Aortic smooth muscle cell (primary cell): ENCODE measurements around a stretch of chr9.

DNA sequence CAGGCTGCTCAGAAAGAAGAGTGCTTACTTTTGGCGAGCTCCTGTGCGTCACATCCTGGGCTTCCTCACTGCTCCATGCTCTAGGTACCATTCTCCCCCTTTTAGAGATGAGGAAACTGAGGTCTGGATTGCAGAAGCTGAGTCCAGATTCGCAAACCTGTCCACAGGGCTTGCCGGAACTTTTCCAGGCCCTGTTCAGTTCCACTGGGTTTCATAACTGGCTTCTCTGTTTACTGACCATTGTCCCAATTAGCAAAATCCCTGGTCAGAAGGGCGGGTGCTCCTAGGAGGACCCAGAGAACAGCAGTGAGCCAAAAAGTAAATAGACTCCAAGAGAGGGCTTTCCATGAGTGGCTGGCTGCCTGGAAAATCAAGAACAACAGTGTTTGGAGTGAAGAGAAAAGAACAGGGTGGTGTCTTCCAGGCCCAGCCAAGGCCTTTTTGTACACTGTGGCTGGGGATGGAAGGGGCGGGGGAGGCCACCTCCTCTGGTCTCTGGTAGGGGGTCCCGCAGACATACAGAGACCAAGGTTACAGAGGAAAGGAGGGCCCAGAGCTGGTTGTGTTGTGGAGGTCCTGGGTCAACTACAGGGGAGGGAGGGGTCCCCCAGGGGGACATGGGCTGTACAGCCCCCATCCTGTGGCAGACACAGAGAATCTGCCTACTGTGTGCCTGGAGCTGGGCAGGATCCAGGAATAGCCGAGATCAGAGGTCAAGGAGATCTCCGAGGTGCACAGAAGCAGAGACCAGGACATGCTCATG is 27.3 kb downstream of the GSN start:
- RRBS, result no CpG with 5 or more reads among the region's 9 CpGs

DNA sequence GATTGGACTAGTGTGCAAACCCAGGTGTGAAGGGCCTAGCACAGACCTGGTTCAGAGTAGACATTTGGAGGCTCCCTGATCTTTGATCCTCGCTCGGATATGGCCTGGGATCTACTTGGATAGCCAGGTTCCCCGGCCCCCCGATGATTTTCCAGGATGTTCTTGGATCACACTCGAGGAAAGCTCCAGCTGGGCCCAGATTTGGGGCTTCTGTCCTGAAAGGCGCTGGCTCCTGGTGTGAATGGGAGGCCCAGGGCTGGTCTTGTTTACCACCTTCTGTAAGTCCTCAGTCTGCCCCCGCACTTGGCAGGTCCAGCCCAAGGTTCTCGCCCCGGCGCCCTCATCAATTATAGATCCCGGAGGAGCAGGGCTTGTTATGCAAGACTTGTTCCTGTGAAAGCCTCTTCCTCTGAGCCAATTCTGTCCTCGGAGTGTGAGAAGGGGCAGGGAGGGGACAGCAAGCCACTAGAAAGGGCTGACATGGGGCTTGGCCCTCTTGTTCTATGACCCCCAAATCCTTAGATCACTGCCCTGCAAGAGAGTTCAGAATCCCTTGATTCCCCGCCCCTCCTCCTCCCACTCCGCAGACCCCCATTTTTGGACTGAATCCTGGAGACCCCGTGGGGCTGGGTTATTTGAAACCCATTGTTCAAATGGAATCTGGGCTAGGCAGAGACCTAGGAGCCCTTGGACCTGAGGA is 37.7 kb downstream of the GSN start:
- RRBS, result no CpG with 5 or more reads among the region's 15 CpGs

- RRBS, result no CpG with 5 or more reads among the region's 9 CpGs
Observed at GRCh38 chr9:121308950-121309520, 41.1 kb downstream of the GSN start.

- RRBS, result no CpG with 5 or more reads among the region's 14 CpGs
Observed at GRCh38 chr9:121310588-121311251, 42.8 kb downstream of the GSN start.

DNA sequence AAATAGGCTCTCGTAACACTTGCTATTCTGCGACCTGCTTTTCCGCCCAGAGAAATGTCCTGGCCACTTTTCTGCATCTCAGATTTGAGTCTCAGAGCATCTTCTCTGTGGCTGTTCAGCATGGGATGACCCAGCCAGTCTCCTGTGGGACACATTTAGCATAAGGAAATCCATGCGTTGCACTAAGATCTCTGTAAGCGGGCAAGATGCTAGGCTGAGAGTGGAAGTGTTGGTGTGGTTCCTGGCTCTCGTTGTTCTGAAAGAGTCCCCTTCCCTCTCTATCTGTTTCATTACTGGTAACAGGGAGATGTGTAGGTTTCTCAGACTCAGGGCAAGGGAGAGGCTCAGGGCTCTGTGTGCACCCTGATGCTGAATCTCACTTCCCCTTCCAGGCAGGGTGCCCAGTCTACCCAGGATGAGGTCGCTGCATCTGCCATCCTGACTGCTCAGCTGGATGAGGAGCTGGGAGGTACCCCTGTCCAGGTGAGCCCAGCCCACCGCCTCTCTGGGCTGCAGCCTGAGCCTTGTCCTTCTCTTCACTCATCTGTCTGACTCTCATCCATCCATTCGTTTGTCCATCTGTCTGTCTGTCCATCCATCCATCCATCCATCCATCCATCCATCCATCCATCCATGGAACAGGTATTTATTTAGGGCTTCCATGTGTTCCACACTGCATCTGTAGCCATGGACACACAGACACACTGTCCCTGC is 45.7 kb downstream of the STOM start:
- RRBS, result no CpG with 5 or more reads among the region's 9 CpGs

- RRBS, result no CpG with 5 or more reads among the region's 1 CpG
Observed at GRCh38 chr9:121364976-121365491, 5.0 kb downstream of the STOM start.

GRCh38 chr9:121530503-121530966 is 30.9 kb upstream of the GGTA1 start:
- RRBS, result no CpG with 5 or more reads among the region's 9 CpGs

- RRBS, result 3% methylated on average over 44 of the region's 75 CpGs
Observed at GRCh38 chr9:121599237-121599917, 52.1 kb upstream of the DAB2IP start.

GRCh38 chr9:121662559-121663350 is 11.3 kb downstream of the DAB2IP start:
- RRBS, result no CpG with 5 or more reads among the region's 10 CpGs

- RRBS, result no CpG with 5 or more reads among the region's 9 CpGs
Observed at GRCh38 chr9:121692514-121693126, 41.2 kb downstream of the DAB2IP start.

DNA sequence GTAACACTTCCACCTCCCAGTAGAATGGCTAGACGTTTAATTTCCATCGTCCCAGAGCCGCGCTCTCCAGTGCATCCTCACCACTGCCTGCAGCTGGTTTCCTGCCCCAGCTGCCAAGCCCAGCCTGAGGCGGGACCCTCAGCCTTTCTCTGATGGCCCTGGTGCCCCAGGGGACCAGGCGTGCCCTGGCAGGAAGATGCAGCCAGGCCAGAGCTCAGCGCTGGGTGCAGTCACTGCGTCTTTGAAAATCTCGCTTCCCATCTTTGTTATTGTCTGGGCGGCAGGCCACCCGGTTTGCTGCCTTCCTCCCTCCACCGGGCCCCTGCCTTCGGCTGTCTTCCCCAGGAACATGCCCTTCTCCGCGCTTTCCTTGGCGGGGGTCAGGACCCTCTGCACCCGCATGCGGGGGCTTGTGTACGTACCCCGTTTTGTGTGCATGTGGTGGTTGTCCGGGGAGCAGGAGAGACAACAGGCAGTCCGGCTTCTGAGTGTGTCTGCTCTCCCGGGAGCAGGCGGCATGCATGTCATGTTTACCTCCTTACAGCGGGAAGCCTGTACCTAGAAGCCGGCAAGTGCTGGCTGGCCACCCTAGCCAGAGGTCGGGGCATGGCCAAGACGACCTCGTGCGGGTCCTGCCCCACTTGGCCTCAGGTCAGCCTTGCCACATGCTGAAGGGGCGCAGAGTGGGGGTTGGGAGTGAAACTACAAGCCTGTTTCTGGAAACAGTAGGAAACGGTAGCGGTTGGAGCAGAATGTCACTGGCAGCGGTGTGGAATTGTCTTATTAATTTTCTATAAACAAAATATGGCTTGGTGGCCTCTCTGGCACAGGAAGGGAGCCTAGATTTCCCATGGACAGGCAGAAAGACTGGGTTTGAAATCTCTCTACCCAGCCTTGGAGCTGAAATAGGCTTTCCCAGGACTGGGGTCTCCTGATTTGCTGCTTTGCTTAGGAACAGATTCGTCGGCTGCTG is 49.6 kb downstream of the DAB2IP start:
- RRBS, result 79% methylated on average over 4 of the region's 36 CpGs

- RRBS, result no CpG with 5 or more reads among the region's 13 CpGs
Observed at GRCh38 chr9:121701934-121702321, 50.5 kb downstream of the DAB2IP start.

GRCh38 chr9:121733327-121734008 is 82.0 kb downstream of the DAB2IP start:
- RRBS, result no CpG with 5 or more reads among the region's 10 CpGs

GRCh38 chr9:121821926-121822671 is 170.7 kb downstream of the DAB2IP start:
- RRBS, result no CpG with 5 or more reads among the region's 22 CpGs

GRCh38 chr9:122126112-122126804 is 33.1 kb upstream of the TTLL11 start:
- RRBS, result 9% methylated on average over 8 of the region's 37 CpGs

DNA sequence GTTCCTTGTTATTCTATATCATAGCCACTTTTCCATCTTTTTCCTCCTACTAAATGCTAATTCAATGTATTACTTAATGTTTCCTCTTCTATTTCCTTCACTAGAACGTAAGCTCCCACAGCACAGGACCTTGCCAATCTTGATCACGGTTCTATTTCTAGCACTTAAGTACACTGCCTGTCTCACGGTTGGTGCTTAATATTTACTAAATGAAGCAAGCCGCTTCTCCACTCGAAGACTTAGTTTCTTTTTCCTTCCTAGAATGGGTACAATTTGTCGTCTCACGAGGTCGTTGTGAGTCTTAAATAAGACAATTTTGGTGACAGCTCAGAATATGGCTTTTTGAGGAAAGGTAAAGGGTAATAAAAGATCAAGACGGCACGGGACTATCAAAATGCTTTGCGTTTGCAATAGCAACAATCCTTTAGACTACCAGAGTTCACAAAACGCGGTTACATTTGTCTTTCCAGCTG is 656 bp downstream of the RBM18 start:
- RRBS, result no CpG with 5 or more reads among the region's 13 CpGs

DNA sequence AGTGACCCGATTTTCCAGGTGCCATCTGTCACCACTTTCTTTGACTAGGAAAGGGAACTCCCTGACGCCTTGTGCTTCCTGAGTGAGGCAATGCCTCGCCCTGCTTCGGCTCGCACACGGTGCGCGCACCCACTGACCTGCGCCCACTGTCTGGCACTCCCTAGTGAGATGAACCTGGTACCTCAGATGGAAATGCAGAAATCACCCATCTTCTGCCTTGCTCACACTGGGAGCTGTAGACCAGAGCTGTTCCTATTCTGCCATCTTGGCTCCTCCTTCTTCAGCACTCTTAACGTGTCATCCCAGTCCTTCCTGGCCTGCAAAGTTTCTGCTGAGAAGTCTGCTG is 12.7 kb upstream of the OR1L8 start:
- RRBS, result no CpG with 5 or more reads among the region's 10 CpGs

GRCh38 chr9:122815943-122816824 is 12.2 kb downstream of the PDCL start:
- RRBS, result no CpG with 5 or more reads among the region's 19 CpGs

- RRBS, result no CpG with 5 or more reads among the region's 2 CpGs
Observed at GRCh38 chr9:122845615-122845979, 17.2 kb upstream of the PDCL start.

- RRBS, result no CpG with 5 or more reads among the region's 10 CpGs
Observed at GRCh38 chr9:122931860-122932332, 584 bp upstream of the ZBTB26 start.